Urinary bladder (tissue), 3 donors: Measurements from ENCODE around the gene UTP6.

DNA sequence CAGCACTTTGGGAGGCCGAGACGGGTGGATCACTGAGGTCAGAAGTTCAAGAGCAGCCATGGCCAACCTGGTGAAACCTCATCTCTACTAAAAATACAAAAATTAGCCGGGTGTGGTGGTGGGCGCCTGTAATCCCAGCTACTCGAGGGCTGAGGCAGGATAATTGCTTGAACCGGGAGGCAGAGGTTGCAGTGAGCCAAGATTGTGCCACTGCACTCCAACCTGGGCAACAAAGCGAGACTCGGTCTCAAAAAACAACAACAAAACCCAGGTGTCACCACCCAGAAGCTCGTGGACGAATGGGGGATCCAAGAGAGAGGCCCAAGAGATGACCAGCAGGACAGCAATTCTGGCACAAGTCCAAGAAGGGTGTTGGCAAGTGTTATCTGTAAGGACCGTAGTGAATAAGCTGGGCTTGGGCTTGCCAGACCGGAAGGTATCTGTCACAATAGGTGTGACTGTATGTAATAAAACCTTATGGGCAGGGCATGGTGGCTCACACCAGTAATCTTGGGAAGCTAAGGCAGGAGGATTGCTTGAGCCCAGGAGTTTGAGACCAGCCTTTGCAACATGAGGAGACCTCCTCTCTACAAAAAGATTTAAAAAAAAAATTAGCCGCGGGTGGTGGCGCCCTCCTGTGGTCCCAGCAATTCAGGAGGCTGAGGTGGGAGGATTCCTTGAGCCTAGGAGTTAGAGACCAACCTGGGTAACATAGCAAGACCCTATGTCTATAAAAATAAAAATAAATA, 1.2 kb upstream of the CRLF3 start:
- PRO-cap: no peak
- RAMPAGE, long total RNA: no peak

DNA sequence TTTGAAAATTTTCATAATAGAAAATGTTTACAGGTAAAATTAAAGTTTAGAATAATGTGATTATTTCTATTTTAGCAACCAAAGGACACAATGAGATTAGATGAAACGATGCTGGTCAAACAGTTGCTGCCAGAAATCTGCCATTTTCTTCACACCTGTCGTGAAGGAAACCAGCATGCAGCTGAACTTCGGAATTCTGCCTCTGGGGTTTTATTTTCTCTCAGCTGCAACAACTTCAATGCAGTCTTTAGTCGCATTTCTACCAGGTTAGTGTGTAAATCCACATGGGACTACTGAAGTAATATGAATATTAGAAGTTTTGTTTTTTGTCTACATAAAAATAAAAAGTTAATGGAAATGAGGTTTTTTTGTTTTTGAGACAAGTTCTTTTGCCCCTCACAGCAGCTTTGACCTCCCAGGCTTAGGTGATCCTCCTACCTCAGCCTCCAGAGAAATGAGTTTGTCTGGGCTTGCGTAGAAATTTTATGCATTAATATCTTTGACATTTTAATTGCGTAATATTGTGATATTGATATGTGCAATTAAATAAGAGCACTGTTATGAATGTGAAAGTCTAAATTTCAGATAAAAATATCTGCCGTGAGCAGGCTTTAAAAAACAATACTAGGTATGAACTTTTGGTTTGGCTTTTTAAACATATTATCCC, 68.5 kb downstream of the NF1 start:
- PRO-cap: no peak
- RAMPAGE, long total RNA: no peak

DNA sequence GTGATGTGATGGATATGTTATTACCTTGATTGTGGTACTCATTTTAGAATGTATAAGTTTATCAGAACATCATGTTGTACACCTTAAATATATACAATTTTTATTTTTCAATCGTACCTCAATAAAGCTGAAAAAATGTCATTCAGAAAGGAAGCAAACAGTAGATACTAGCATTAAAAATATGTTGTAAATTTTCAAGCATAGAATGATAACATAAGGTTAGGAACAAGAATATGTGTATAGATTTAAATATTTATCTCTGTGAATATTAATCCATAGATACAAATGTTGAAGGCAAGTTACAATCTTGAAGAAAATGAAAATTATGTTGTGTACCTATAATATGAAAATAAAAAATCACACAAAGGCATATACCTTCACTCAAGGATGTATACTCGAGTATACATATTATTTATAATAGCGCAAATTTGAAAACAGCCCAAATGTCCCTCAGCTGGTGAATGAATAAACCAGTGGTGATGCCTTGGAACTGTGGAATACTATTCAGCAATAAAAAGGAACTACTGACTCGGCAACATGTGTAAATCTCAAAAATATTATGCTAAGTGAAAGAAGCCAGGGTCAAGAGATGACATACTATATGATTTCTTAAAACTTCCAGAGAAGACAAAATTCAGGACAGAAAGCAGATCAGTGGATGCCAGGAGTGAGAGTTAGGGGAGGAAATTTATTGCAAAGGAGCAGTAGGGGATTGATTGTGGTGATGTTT, 96.3 kb downstream of the NF1 start:
- PRO-cap: no peak
- RAMPAGE, long total RNA: no peak

DNA sequence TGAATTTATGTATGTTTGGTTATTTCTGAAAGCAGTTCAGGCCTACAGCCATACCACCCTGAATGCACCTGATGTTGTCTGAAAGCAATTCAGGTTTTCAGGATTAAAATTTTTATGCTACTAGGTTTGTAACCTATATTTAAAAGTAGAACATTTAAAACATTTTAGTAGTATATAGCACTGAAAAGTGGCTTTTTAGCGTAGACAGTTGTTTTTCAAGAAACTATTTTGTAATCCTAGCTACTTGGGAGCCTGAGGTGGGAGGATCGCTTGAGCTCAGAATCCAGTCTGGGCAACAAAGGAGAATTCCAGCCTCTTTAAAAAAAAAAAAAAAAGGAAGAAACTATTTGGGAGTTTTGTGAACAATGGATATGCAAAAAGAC, 17.8 kb downstream of the OMG start:
- PRO-cap: no peak
- RAMPAGE, long total RNA: no peak

DNA sequence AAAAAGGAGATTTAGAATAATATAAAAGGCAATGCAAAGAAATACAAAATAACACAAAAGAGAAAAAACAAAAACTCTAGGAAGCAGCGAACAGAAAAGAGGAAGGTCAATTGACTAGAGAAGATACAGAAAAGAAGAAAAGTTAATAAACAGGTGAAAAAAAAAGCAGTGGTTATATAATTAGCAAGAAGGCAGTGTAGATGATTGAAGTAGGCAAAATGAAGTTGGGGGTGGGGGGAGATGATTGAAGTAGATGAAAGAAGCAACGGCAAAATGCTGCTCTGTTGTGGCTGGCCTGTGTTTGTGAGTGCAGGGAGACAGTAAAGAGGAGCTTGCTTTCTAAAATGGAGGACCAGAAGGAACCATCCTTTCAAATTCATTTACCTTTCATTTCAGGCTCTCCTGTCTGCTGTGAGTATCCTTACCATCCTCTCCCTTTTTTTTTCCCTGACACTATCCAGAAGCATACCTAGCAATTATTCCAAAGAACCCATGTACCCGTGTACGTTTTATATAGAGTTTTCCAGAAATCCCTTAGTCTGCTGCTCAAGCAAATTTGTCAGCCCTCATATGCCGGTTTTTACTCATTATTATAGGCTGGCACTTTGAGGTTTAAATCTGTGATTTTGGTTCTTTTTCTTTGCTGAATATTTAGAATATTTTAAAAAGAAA, 3.5 kb downstream of the EVI2B start:
- PRO-cap: no peak
- RAMPAGE, long total RNA: no peak

GRCh38 chr17:31352151-31352489, 30.7 kb upstream of the EVI2A start:
- PRO-cap: no peak
- RAMPAGE, long total RNA: no peak

- PRO-cap: no peak
- RAMPAGE, long total RNA: no peak
These were observed 98.7 kb downstream of the RAB11FIP4 start for GRCh38 chr17:31490033-31490805.

DNA sequence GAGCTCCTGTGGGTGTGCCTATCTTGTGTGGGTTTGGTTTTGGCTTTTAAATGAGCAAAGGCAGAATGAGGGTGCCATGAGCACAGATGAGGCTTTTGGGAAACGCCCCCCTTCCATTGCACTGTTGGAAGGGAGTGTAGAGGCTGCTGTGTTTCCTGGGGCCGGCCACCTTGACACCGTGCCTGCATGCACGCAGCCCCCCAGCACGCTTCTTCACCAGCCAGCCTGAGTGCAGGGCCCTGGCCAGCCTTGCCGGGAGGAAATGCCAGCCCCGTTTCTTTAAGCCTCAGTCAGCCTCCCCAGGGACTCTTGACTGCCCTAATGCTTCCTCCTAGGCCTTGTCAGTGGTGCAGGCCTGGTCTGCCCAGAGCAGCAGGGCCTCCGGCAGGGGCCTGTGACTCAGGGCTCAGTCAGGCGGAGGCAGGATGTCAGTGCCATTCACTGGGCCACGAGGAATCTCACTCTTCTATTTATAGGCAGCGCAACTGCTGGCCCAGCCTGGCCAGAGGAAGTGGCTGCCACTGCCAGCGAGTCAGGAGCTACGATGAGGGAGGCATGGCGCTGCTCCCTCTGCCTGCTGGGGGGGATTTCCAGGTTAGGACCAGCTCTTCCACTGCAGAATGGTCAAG, 205.0 kb downstream of the RAB11FIP4 start:
- PRO-cap: no peak
- RAMPAGE, long total RNA: no peak

- PRO-cap: no peak
- RAMPAGE, long total RNA: no peak
These were observed 15.9 kb downstream of the COPRS start for GRCh38 chr17:31843022-31843697.

- PRO-cap: bidirectional peak, plus-strand start at chr17:31901953, minus-strand start at chr17:31901708
- RAMPAGE, long total RNA: no peak
These were observed at the start of gene UTP6 for GRCh38 chr17:31901292-31902170. Gene UTP6 (minus strand): TSS chr17:31901708.

- PRO-cap: no peak
- RAMPAGE, long total RNA: no peak
These were observed 15.5 kb upstream of the UTP6 start for GRCh38 chr17:31916669-31917736.

GRCh38 chr17:31993702-31994238, 13.4 kb upstream of the LRRC37B start:
- PRO-cap: no peak
- RAMPAGE, long total RNA: no peak

- PRO-cap: no peak
- RAMPAGE, long total RNA: no peak
These were observed 57.1 kb upstream of the RHOT1 start for GRCh38 chr17:32085230-32085526.

GRCh38 chr17:32159792-32160491, 17.6 kb downstream of the RHOT1 start:
- PRO-cap: no peak
- RAMPAGE, long total RNA: no peak

DNA sequence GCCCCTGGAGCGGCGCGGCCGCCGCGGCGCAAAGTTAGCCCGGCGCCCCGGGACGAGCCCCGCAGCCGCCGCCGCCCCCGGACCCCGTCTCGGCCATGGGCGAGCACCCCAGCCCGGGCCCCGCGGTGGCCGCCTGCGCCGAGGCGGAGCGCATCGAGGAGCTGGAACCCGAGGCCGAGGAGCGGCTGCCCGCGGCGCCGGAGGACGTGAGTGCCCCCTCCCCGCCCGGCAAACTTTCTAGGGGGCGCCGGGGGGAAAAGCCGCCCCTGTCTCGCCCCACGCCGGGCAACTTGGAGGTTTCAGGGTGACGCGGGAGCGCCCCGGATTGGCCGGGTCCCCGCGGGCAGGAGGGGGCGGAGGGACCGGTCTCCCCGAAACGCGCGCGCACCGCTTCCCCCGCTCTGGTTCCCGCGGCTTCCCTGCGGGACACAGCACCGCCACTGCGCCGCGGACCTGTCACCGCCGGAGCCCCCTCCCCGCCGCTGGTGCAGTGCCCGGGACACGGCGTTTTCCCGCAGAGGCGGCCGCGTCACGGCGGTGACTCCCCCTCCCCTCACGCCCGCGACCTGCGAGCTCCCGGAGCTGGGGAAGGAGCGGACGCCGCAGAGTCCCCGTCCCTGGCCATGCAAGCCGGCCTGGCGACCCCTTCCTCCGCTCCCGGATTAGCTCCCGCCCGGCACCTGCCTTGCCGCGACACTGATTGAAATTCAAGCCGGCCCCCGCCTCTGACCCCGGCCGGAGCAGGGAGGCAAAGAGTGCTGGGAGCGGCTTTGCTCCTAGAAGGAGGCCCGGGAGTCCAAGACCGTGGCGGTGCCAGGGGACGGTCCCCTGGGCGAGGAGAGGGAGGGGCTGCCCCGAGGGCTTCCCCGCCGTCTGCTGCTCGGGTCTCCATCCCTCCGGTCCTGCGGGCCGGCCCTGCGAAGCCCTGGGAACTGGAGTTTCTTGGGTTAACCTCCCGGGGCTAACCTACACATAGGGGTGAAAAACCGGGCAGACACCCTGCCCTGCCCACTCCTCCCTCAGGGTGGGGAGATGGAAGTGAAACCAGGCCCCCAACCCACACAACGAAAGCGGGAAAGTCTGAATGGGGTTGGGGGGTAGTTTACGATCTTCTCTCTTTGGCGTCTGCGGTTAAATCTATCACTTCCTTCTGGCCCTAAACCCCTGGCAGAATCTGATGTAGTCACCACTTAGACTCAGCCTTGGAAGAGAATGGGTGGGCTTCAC, 876 bp downstream of the RHBDL3 start:
- PRO-cap: no peak
- RAMPAGE, long total RNA: no peak

- PRO-cap: unidirectional peak, minus-strand start at chr17:32299005
- RAMPAGE, long total RNA: no peak
These were observed 33.2 kb downstream of the RHBDL3 start for GRCh38 chr17:32298833-32299165.

DNA sequence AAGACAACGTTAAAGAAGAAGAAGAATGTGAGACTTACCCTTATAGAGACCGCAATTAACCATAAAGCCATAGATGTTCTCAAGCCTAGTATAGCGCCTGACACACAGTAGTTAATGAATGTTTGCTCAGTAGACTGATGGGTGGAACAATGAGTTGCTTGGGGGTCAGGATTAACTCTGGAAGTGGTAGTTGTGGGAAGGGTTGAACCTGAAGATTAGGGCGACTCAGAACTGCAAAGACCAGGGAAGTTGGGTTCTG, 40.8 kb upstream of the PSMD11 start:
- PRO-cap: no peak
- RAMPAGE, long total RNA: no peak

DNA sequence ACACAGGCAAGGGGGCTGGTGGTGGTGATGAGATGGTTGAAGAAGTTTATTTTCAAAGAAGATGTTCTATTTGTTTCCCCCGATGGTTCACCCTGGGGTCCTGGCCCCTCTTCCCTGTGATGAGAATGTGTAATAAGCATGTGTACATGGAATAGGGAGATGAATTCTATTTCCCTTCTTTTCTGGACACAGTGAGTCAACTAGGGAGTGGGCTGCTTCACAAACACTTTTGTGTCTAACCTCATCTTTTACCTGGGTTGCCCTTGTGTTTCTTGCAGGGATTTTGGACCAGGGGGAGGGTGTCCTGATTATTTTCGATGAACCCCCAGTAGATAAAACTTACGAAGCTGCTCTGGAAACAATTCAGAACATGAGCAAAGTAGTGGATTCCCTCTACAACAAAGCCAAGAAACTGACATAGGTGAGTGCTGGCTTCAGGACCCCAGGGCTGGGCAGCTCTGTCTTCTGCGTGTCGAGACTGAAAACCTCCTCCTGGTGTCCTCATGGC, 6.5 kb upstream of the CDK5R1 start:
- PRO-cap: no peak
- RAMPAGE, long total RNA: no peak

- PRO-cap: no peak
- RAMPAGE, long total RNA: no peak
These were observed 9.1 kb downstream of the CDK5R1 start for GRCh38 chr17:32495962-32496212.

DNA sequence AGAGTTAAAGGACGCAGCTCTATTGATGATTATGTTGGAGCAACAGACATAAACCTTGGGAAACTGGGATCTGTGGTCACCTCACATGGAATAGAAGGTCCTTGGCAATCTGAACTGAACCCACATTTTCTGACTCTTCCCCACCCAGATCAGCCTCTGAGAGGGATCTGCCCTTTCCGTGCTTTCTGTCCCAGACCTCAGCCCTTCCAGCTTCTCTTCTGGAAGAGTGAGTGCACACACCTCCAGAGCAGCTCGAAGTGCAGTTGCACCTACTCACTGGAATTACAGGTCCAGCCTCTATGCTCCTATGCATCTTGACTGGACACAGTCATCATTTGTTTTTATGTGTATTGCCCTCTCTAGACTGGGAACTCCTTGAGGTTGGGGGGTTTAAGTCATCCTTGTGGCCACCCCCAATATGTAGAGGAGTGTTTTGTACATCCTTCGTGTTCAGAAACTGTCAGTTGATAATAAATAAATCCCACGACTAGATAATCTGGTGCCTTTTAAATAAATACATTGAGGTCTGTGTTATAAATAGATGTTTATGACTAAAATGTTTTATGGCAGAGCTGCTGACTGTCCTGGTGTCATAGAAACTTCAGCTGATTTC, 81.9 kb downstream of the CDK5R1 start:
- PRO-cap: no peak
- RAMPAGE, long total RNA: no peak